Thoracic aorta (tissue), 1 donor: ENCODE measurements around a stretch of chr22.

DNA sequence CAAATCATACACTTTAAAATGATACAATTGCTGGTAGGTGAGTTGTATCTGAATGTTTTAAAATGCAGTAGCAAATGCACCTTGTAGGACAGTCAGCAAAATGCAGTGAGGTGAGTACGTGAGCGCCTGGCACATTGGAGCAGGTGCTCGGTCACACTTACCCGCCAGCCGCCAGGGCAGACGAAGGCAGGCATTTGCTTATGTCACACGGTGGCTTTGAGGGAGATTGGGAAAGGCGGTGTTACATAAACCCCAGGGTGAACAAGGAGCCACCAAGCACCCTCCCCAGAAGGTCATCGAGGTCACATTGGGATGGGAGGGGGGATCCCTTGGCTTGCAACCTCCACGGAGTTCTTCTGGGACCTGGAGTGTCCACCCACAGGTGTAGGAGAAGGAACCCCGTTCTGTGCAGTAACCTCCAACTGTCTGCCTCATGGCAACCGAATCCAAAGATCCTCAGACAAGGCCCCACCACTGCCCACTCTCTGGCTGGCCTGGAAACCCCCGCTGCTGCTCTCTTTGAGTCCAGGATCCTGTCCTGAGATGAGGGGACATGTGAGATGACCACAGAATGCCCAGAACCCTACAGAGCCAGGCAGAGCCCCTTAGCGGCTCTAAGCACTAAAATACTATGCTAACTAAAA, 6.7 kb upstream of the OSM start:
- RAMPAGE, long total RNA = no peak

- RAMPAGE, long total RNA = no peak
These were observed 17.0 kb upstream of the CASTOR1 start for GRCh38 chr22:30306294-30306721.

GRCh38 chr22:30311892-30312652, 14.7 kb downstream of the TBC1D10A start:
- RAMPAGE, long total RNA = no peak

- RAMPAGE, long total RNA = no peak
These were observed 13.4 kb upstream of the TBC1D10A start for GRCh38 chr22:30340041-30340609.

GRCh38 chr22:30423529-30424000, 2.0 kb upstream of the MTFP1 start:
- RAMPAGE, long total RNA = start-site peak on the minus strand at chr22:30423267-30424208, 45 reads

DNA sequence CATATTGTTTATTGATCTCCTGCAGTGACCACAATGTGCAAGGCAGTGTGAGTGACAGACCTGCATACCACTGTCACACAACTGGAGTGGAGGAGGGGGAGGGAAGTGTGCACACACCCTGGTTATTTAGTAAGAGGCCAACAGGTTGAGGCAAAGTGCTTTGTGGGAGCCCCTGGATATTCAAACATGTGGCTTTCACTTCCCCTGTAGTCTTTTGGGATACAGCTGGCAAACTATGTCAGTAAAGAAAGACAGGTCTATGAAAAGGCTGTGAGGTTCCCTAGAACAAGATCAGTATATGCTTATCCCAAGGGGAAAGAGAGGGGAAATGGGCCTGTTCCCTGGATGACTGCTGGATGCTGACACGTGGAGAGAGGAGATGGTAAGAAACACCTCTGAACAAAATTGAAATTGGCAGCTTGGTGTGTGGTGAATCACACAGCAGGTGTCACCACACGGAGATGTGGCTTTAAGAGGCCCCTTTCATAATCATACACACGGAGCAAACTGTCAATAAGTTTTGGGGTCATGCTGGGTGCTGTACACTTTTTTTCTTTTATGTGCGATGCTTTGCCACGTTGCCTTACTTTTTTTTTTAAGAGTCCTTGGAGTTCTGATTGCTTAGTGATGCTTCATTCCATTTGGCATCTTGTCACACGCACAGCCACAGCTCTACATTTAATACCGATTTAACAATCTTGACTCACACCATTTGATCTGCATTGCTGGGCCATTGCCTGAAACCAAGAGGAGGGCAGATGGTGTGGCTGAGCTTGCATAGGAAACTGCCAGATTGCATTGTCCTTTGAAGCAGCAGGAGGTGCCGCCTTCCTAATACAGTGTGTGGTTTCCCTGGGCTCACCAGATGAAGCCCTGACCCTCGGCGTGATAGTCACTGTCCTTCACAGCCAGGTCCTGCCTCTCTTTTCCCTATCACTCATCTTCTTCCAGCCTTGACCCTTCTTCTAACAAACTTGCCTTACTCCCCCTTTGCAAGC, 11.4 kb downstream of the OSBP2 start:
- RAMPAGE, long total RNA = no peak

DNA sequence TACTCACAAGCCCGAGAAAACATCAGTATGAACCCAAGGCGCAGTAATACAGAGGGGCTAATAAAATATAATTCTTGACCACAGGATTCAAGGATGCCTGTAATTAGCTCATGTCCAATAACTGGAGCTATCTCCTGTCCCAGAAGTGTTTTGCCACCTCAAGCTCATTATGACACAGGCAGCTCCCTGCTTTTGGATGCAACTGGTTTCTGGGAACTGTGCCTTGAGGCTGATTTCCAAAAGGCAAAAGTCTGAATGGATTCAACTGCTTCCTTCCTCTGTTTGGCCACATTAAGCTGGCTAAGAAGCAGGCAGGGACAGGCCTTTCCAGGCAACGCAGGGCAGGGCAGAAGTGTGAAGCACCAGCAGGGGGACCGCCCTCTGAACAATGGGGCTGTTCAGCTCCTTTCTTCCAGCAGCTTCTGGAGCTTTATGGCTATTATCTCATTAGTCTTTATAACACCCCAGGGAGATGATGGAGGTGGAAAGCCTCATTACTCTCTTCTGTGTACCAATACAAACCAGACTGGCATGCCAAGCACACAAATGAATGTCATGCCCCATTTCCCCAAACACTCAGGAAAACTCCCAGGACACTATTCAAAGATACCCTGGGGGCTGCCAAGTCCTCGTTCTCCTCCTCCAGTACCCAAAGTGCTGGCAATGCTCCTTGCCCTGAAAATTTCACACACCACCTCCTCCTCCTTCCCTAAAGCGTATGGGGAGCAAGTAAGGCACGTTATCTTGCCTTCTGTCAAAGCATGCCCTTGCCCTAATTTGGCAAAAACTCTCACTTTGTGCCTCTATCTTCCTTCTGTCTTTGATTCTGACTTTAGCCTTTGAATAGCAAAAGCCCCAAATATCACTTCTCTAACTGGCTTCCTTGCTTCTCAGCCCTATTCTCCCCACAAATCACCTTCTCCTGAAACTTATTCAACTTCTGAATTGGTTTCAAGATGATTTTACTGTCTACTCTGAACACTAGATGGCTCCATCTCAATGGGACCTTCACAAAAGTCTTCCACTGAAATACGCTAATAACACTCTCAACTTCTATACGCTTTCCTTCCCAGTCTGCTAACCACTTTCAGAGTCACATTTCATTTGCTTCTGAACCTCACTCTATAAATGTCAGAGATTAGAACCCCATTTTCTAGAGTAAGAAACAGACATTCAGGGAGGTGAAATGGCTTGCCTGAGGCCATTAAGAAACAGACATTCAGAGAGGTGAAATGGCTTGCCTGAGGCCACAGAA, 21.1 kb downstream of the MORC2 start:
- RAMPAGE, long total RNA = no peak

- RAMPAGE, long total RNA = no peak
These were observed 5.0 kb downstream of the SELENOM start for GRCh38 chr22:31102030-31103151.

DNA sequence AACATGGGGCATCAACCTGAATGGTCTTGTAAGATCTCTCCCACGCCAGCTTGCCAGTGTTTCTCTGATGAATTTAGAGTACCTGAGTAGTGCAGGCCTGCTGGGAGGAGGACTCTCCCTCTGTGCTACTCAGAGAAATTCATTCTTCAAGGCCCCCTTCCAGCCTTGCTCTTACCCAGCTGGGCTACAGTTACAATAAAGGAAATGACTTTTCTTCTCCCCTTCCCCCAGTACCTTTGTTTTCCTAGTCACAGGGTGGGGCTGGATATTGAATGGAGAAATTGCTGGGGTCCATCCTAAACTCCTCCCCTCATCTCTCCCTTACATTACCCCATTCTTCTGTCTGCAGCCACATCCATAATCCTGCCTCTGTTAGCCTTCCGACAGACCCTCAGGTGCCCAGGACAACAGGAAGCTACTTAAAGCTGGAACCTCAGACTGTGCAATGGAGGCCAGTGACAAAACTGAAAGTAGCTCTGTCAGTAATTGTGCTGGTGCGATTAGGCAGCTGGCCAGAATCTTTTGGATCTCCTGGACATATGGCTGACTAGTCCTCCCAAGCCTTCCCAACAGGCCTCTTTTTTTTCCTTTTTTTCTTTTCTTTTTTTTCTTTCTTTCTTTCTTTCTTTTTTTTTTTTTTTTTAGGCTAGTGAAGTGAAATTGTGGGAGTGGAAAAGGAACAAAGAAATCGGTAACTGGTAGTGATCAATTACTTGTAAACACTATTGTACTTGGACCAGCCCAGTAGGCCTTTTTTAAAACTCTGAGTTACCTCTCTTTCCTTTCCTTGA, 17.5 kb downstream of the LIMK2 start:
- RAMPAGE, long total RNA = no peak

DNA sequence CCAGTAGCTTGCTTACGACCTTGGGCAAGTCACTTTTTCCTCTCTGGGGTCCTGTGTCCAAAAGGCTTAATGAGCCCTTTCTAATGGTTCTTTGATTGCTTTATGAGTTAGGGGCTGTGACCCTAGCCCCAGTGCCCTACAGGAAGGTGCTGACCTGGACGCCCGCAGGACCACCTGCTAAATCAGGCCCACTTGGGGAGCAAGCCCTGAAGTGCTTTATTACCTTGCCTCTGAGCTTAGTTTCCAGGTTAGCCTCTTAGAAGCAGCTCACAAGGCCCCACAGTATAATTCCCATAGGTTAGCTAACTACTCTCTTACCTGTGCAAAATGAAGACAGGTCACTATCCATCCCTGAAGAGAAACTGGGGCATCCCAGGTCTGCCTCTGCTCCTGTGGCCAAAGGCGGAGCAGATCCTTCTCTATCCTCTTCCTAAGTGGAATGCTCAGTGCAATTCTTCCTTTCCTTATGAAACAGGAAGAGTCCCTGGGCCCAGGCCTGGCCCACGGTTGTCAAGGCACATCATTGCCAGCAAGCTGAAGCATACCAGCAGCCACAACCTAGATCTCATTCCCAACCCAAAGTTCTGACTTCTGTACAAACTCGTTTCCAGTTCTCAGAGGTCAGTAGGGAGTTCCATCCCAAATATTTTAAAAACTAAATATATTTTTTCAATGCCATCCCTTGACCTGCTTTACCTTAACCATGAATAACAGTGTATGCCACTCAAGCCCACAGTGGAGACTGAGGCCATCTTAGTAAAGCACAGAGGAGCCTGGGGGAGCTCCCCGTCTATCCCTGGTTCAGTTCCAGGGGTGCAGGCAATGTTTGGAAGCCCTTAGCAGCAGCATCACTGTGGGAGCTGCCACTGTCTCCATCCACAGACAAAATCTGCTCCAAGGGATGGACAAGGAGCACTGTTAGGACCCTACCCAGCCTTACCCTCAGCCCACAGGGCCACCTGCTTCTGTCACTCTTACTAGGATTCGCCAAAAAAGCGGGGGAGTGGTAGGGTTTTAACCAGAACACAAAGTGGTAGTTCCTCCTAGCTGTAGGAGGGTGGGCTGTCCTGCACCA, 10.0 kb downstream of the PIK3IP1 start:
- RAMPAGE, long total RNA = no peak

GRCh38 chr22:31344172-31345020, 1.8 kb downstream of the PATZ1 start:
- RAMPAGE, long total RNA = no peak

DNA sequence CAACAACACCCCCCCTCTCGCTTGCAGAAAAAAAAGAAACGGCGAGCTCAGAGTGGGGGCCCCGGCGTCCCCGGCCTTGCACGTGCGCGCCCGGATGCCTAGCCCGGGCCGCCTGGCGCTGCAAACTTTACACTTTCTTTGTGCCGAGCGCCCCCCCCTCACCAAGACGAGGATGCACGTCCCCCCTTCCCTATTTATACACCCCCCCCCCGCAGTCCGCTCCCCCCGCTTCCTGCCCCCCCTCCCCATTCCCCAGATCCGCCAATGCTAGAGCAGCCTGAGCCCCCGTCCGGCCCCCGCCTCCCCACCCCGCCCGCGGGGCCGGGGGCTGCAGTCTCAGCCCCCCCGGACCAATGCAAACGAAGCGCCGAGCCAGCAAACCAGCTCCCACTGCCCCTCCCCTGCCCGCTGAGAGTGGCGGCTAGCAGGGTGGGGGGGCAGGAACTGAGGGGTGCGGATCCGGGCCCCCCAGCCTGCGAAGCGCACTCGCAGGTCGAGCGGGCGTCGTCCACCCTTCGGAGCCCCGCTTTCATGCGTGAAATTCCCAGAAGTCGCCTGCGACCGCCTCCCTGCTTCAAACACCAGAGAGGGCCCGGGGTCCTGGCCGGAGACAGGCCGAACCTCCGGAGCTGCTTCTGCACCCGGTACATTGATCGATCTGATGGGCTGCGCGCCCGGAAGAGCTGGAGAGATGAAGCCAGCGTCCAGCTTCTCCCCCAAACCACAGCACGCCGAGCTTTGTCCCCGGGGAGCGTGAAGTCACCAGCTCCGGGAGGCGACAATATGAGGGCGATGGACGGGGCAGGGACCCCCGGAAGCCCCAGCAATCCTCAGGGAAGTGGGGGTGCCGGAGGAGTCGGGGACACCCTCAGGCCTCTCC, 501 bp upstream of the PATZ1 start:
- RAMPAGE, long total RNA = no peak

DNA sequence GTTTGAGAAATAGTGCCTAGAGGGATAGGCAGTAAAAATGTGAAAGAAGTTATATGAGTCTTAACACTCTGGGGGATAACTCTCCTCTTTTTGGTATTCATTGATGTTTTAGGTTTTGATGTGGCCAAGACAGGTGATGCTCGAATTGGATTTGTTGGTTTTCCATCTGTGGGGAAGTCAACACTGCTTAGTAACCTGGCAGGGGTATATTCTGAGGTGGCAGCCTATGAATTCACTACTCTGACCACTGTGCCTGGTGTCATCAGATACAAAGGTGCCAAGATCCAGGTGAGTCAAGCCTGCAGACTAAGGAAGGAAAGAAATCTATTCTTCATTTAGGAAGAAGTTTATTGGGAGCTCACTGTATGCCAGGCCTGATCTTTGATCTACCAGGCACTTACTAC, 3.5 kb downstream of the DRG1 start:
- RAMPAGE, long total RNA = no peak

DNA sequence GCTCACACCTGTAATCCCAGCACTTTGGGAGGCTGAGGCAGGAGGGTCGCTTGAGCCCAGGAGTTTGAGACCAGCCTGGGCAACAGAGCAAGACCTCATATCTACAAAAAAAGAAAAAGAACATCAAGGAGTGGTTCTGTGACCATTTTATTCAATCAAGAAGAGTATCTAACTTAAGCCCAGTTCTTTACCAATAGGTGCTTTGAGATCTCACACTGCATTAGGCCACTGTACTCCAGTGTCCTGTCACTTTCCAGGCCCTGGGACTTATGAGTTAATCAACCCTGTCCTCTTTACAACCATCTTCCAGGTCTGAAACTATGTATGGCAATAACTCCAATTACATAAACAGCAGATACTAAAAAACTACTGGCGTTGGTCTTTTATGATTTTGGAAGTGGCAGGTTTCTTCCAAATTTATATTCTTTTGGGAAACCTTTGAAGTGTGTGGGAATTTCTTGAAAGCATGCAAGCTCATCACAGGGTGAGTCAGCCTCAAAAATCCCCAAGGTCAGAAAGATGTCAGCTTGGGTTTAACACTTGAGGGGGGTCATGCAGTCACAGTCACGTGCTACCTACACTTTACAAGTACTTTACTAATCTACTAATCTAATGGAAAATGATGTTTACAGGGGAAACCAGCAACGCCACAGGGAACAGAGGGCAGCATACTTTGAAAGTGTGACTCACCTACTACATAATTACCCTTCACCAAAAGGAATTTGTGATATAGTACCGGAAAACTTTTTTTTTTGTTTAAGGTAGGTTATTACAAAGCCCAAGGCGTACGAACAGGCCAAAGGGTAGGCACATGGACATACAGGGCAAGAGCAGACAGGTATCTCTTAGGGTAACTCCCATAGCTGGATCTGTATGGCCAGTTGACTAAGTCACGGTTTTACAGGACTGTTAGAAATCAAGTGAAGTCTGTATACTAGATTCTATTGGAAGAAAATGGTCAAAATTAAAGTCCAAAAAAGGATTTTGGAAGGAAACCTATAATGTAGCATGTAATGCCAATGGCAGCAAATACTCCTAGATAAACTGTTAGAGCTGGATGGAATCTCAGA, 15.6 kb downstream of the PISD start:
- RAMPAGE, long total RNA = no peak

DNA sequence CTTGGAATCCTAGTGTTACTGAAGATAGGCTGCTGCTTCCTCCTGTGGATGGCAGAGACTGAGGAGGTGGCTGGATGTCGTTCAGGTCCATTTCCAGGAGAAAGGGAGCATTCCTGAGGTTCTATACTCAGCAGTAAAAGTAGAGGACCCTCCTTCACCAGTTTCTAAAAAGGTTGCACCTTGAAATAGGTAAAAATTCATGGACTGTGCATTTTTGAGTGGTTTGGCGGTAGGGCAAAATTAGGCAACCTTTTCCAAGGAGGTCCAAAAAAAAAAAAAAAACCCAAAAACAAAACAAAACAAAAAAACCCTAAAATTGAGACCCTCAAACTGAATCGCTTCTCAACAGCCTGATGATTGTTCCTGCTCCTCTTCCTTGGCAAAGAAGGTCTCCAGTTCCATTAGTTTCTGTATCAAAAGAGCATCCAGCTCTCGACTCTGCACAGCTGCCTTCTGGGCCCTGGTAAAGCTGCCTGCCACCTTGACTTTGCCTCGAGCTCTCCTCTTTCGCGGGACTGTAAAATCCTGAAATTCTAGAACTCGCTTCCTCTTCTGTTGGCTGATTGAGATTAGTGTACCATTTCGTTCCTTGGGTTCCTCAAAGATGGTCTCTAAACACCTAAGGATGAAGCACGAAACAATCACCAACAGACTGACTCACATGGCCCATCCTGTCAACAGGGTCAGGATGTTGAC, 23.3 kb upstream of the PISD start:
- RAMPAGE, long total RNA = no peak

GRCh38 chr22:31943729-31944180, 580 bp upstream of the YWHAH start:
- RAMPAGE, long total RNA = no peak

DNA sequence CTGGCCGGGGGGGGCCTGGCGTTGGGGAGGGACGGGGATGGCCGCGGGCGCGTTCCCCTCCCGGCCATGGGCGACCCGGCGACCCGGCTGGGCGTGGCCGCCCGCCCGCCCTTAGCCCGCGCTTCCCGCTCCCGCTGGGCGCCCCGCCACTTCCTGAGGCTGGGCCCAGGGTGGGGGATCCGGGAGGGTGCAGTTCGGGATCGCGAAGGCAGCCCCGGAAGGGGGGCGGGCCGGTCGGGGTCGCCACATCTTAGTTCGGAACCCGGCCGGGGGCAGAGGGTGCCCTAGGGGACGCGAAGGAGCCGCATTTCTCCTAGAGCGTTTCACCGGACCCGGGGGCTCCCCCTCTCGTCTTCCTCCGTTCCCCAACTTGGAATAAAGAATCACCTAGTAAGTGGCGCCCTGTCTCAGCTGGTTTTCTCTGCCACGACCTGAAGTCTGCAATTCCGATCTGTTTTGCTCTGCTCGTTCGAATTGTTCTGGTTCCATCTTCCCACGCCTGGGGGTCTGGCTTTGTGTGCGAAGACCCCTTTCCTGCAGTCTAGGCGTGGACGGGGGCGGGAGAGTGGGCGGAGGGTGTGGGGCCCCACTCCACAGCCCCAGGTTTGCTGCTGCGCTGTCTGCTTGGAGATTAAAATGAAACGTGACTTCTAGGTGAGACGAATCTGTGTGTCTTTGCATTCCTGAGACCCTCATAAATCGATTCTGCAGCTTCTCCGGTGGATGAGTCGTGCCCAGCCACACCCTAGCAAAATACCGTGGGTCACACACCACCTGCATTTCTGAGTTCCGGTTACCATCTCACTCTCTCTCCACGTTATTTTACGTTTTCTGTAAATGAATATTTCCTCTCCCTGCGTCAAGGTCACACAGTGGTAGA, 751 bp downstream of the YWHAH start:
- RAMPAGE, long total RNA = no peak

GRCh38 chr22:32423461-32424021, 11.5 kb upstream of the RTCB start:
- RAMPAGE, long total RNA = no peak

GRCh38 chr22:32473352-32474259, 1.0 kb upstream of the FBXO7 start:
- RAMPAGE, long total RNA = no peak

DNA sequence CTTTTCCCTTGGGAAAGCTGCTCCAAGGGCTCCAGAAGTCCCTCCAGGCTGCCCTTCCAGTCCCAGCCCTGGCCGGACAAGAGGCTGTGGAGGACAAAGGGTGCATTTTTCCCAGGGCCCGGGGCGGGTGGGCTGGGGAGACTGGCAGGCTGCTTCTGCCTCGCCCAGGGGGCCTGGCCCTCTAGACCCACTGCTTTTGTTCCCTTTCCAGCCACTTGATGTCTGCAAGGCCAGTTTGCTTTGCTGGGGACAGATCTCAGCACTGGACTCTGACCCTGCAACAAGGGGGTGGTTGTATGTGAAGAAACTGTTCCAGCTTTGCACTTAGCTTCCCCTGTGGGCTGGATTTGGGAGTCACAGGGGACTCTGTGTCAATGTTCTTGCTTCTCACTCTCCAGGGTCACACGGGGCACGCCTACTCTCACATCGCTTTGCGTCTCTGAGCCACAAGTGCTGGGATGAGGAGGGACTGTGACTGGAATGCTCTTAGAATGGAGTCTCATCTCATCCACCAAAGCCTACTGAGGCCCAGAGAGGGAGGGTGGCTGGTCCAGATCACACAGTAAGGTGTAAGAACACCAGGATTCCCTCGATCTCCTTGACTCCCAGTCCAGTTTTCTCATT, 59.8 kb downstream of the FBXO7 start:
- RAMPAGE, long total RNA = no peak